Pericardium fibroblast (primary cell): ENCODE measurements around a stretch of chr17.

DNA sequence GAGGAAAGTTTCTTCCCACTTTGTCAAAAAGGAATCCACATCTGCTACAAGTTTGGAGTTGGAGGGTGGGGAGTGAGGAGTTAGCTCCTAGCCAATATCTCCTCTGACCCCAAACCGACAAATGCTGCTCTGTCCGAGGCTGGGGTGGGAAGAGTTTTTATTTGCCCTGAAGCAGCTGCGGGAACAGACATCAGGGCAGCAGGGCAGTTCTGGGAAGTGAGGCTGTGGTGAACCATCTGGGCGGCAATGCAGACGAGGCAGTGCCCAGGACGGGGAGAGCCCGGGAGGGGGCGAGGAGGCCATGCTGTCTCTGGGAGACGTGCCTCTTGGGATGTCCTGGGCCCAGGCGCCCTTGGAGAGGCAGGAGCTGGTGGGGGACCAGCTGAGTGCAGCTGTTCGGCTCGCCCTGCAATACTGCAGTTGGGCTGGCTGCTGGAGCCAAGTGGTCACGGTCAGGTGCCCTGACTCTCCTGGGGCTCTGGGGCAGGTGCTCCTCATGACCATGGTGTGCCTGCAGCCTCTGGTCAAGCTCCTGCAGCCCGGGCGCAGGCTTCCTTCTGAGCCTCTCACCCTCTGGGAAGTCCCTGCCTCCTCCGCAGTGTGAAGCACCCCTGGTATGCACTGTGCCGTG lies 6.4 kb upstream of the SOCS3 start:
- RAMPAGE, long total RNA, result no peak

GRCh38 chr17:78379484-78379727 lies 957 bp downstream of the PGS1 start:
- RAMPAGE, long total RNA, result no peak

GRCh38 chr17:78381289-78382431 lies 3.2 kb downstream of the PGS1 start:
- RAMPAGE, long total RNA, result no peak

DNA sequence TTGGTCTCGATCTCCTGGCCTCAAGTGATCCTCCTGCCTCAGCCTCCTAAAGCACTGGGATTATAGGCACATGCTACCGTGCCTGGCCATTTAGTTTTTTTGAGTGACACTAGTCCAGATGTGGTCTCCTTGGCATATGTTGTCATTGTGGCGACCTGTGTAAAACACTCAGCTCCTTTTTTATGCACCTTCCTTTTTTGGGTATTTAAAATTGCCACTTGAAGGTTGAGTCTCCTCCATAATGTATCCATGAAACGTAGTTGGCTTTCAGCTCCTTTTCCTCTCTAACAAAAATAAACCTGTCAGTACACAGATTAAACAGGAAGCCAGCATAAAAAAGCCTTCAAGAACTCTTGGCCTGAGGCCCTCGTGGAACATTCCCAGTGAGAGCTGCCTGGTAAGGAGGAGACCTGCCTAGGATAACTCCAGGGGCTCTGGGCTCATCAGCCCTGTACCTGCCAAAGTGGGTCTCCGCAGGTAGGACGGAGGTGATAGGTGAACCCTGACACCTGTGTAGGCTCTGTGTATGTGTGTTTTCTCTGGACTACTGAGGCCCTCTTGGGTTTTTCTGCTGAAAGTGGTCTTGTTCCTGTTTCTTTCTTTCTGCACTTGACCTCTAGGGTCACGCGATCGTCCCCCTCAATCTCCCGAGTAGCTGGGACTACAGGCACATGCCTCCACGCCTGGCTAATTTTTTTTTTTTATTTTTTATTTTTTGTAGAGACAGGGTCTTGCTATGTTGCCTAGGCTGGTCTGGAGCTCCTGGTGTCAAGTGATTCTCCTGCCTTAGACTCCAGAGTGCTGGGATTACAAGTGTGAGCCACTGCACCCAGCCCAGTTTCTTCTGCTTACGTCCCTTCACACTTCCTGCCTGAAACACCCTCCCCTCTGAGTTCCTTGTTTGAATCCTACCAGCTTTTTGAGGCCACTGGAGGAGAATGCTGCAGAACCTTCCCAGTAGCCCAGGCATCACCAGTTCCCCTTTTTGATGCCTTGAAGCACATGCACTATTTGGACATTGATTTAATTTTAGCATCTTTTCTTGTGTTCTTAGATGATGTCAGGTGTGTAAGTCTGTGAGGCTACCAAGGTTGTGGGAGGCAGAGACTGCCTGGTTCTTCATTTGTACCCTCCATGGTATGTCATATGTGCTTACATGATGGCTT lies 9.7 kb downstream of the PGS1 start:
- RAMPAGE, long total RNA, result no peak

- RAMPAGE, long total RNA, result no peak
These were observed 25.1 kb downstream of the PGS1 start for GRCh38 chr17:78403221-78404251.

DNA sequence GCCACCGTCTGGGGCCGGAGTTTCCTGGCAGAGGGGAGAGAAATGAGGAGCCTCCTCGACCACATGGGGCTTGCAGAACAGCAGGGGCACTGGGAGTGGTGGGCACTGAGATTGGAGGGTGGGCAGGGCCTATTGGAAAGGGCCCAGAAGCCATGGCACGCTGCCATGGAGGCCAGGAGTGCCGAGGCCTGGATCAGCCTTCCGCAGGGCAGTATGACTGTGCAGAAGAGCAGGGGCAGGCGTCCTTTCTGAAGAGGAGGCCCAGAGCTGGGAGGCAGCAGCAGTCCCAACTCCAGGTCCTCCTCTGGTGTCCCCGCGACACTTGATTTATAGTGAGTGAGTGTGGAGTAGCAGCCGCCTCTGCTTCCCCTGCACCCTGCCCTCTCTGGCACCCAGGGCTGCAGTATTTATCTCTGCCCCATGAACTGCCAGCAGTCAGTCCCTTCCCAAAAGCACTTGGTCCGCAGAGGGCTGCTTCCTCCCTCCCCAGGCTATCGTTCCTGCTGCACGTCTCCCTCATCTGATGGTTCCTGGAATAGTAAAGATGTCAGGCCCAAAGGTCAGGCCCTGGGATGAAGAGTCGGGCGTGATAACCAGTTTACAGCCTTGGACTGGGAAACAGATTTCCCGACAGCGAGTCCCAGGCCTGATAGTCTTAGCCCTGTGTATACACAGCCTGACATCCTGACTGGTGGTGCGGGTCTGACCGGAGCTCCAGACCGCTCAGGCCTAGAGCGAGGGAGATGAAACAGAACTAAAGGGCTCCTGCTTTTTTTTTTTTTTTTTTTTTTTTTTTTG lies 32.9 kb downstream of the PGS1 start:
- RAMPAGE, long total RNA, result no peak

GRCh38 chr17:78414294-78415367 lies 36.2 kb downstream of the PGS1 start:
- RAMPAGE, long total RNA, result no peak

GRCh38 chr17:78430985-78431429 lies 52.6 kb downstream of the PGS1 start:
- RAMPAGE, long total RNA, result no peak

DNA sequence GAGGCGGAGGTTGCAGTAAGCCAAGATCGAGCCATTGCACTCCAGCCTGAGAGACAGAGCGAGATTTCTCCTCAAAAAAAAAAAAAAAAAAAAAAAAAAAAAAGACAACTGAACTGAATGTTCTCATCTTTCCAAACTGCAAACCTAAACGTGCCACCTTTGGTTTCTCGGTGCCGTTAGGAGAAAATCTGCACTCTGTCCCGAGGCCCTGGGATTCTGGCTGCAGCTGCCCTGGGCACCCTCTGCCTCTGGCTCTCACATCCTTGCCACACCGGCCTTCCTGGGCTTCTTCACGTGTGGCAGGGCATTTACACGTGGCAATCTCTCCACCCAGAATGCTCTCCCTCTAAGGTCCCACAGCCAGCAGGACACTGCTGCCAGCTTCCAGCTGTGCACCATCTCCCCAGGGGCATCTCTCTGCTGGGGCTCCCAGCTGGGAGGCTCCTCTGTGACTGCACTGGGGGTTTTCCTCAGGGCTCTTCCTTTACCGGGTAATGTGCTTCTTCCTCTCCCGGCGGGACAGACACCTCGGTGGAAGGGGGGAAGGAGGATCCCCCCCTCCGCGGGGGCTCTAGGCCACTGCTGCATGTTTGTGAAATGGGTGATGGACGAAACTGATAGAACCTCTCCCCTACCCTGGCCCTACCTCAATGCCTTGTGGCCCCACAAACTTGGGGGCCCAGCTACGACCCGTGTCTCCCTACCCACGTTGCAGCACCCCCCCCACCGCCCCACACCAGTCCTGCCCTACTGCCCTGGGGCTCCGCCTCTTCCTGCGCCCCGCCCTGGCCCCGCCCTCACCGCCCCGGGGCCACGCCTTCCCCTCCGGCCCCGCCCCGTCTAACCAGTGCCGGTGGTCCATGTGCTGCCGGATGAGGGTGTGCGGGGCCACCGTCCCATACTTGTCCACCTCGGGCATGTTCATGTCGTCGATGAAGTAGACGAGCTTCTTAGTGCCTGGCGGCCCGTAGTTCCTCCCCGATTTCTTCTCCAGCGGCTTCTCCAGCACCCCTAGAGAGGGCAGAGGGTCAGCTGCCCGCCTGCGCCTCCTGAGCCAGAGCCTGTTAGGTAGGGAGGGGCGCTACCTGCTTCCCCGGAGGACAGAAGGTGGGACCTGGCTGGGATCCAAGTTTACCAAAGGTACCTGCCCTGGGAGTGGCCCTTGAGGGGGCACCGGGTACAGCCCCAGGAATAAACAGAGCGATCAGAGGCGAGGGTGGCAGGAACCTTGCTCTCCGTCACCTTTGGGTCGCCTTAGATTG lies 92.7 kb downstream of the DNAH17 start:
- RAMPAGE, long total RNA, result no peak

DNA sequence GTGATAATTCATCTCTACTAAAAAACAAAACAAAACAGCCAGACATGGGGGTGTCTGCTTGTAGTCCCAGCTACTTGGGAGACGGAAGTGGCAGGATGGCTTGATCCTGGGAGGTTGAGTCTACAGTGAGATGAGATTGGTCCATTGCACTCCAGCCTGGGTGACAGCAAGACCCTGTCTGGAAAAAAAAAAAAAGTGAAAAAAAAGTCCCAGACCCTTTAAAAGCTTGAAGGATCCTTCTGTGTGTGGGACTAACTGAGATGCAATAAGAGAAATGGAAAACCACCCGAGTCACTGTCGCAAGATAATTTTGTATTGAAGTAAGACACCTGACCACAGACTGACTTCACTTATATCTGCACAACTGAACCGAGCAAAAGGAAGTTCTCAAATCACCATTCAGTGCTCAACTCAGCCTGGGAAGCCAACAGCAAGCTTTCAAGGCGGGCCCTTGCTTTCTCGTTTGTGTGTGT lies 61.6 kb upstream of the DNAH17 start:
- RAMPAGE, long total RNA, result no peak

DNA sequence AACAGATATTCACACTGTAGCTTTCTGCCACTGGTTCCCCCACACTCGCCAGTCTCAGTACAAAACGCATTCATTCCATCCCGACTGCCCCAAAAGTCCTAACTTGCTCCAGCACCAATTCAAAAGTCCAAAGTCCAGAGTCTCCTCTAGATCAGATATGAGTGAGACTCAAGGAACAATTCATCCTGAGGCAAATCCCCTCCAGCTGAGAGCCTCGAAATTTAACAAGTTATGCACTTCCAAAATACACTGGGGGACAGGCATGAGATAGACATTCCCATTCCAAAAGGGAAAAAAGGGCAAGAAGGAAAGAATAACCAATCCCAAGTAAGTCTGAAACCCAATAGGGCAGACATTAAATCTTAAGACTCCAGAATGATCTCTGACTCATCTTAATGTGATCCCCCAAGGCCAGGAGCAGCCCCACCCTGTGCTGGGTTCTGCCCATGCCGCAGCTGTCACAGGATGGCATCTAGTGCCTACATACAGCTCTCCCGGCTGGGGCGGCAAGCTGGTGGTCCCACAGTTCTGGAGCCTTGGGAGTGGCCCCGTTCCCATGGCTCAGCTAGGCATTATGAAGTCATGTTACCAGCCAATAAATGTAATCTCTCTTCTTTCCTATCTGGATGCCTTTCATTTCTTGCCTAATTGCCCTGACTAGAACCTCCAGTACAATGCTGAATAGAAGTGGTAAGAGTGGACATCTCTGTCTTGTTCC lies 95.5 kb upstream of the DNAH17 start:
- RAMPAGE, long total RNA, result no peak

DNA sequence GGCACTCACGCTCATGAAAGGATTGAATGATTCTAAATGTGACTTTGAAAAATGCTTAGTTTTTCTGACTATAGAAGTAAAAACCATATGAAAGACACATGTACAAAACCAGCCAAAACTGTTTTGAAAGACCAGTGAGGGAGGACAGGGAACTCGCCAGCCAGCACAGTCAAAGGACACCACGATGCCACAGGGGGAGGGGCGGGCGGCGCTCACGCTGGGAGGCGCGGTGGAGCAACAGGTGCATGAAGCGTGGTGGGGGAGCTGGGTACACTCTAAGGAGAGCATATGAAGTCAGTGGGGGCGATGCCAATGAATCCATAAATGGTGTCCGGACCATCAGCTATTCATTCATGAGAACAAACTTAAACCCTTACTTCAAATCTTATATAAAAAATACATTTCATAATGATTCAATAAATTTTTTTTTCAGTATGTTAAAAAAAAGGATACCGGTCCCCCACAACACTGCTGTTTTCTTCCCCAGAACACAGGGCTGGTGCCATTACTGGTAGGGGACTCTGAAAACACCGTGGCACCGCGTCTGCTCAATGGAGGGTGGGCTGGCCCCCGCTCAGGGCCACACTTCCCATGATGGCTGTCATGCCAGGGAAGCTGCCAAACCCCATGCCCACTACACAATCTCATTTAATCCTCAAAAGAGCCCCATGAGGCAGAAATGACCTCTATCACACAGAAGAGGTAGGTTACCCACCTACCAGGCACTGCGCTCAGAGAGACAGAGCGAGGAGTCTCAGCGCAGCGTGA lies 101.1 kb upstream of the DNAH17 start:
- RAMPAGE, long total RNA, result no peak

DNA sequence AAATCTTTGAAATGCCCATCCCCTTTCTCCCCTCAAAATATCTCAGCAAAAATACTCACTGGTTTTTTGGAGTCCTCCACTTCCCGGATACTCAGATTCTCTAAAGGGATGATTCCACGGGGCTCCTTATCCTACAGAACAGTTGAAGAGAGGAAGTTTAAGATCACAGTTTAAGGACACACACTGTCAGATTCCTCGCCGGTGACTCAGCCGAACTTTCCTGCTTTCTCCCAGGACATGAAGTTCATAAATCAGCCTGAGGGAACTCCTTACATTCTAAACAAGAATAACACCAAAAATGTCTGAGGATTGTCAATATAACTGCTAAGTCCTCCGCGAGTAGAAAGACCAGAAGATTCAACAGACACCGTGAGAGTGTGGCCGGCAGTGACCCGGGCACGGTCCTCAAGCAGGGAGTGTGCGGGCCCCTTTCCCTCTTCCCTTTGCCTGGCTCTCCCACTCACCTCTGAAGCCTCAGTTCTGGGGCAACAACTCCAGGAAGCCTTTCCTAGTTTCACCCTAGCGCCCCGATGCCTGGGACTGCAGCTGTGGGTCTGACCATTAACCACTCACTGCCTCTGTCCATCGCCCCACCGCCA lies 101.1 kb downstream of the CYTH1 start:
- RAMPAGE, long total RNA, result no peak

DNA sequence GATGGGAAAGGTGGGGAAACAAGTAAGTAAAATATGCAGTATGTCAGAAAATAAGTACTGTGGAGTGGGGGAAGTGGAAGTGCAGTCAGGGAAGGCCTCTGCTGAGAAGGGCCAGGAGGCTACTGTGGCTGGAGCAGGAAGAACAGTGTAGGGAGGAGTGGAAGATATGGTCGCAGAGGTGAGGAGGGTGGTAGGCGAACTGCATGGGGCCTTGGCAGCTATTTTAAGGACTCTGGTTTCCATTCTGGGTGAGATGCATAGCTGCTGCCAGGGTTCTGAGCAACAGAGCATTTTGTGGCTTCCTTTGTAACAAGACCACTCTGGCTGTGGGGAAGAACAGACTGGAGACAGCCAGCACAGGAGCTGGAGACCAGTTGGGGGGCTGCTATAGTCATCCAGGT lies 42.7 kb downstream of the CYTH1 start:
- RAMPAGE, long total RNA, result no peak

DNA sequence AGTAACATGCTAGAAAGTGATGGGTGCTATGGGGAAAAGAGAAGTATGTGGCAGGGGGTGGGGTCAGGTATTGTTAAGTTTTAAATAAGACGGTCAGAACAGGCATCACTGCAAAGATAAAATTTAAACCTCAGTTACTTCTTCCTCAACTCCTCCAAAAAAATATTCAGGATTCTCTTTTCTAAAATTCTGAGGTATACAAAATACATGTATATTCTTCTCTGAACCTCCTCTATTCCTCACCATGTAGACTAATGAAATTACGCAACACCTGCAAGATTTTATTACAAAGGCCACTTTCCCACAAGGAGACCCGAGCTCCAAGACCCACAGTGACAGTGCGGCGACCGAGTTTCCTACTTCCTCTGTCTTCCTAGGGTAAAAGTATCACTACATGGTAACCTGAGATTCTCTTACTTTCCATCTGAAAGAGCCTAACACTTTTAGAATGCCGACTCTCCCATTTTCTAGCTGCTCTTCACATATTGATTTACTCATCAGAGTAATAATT lies 35.9 kb downstream of the CYTH1 start:
- RAMPAGE, long total RNA, result no peak

GRCh38 chr17:78781038-78782038 lies 735 bp downstream of the CYTH1 start:
- RAMPAGE, long total RNA, result no peak

DNA sequence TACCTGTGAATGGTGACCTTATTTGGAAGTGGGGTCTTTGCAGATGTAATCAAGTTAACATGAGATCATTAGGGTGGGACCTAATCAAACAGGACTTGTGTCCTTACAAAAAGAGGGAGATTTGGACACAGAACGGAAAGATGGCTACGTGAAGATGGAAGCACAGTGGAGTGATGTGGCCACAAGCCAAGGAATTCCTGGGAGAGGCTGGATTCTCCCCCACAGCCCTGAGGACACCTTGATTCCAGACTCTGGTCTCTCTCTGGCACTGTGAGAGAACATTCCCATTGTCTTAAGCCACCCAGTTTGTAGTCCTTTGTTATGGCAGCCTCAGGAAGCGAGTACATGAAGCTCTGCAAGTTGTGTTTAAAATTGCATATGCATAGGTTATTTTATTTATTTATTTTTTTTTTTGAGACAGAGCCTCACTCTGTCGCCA lies 5.7 kb upstream of the CYTH1 start:
- RAMPAGE, long total RNA, result no peak

DNA sequence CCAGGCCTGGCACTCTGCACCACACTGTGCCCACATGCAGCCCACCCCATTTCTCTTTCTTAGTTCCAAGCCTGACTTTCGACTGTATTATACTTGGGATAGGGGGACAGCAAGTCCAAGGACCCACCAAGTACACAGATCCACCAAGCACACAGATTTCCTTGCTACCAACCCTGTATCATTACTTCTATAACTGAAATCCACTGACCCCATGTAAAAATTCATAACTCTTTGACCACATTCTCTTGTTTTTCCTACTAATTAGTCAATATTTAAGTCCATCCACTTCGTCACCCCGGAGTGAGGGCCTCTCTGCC lies 4.9 kb downstream of the USP36 start:
- RAMPAGE, long total RNA, result no peak

- RAMPAGE, long total RNA, result no peak
These were observed 12.3 kb upstream of the USP36 start for GRCh38 chr17:78852662-78853493.

GRCh38 chr17:78884250-78885211 lies 18.5 kb downstream of the CEP295NL start:
- RAMPAGE, long total RNA, result no peak